Iris pigment epithelial cell (primary cell): ENCODE results near the gene FGD2.

DNA sequence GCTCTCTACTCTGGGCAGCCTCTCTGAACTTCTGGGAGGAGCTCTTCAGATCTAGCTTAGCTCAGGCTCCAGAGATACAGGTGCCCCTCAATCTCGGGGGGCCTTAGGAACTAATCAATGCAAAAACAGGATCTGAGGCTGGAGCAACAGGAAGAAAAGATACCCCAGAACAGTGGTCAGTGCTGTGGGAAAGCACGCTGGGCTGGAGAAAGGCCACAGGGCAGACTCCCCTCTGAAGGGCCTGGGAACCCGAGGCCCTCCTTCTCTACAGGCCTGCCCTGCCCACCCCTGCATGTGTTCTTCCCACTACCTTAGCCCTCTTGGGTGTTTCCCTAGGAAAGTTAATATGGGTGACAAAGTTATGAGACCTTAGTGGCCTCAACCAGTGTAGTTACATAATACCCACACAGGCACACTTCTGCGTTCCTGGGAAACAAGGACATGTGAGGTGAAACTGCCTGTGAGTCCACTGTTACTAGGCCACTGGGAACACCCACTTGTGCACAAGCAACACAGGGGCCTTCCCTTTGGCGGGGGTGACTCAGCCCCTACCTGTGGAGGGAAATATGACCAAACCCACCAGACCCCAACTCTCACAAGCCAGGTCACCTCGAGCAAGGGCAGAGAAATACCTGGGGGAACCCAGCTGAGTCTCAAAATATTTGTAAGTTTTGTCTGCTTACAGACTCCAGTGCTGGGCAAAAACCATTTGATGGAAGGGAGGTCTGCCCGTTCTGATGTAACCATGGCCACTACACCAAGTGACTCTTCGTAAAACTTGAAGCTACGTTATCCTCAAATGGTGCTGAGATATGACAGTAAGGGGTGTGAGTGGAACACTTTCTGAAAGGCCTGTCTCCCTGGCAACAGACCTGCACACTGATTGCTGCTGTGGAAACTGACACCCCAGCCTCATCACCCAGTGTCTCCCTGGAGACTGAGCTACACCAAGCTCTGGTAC, 12.8 kb downstream of the PI16 start:
- RRBS, result no CpG with 5 or more reads among the region's 9 CpGs

DNA sequence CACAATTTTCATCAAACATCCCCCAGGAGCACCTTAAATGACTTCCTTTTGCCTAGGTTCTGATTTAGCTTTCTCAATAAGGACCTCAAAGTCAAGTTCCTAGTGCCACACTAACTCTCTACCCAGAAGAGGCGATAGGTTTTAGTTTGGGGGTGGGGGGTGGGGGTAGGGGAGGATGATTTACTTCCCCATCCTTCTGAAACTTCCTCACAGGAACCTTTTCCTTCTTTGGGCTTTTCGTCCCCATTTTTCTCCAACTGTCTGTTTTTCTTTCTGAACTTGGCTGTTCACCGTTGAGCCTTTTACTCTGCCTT, 1.5 kb upstream of the MTCH1 start:
- RRBS, result no CpG with 5 or more reads among the region's 3 CpGs

- RRBS, result no CpG with 5 or more reads among the region's 10 CpGs
Observed at GRCh38 chr6:37005242-37005970, at the start of gene FGD2. FGD2 (plus strand) TSS chr6:37005655.

DNA sequence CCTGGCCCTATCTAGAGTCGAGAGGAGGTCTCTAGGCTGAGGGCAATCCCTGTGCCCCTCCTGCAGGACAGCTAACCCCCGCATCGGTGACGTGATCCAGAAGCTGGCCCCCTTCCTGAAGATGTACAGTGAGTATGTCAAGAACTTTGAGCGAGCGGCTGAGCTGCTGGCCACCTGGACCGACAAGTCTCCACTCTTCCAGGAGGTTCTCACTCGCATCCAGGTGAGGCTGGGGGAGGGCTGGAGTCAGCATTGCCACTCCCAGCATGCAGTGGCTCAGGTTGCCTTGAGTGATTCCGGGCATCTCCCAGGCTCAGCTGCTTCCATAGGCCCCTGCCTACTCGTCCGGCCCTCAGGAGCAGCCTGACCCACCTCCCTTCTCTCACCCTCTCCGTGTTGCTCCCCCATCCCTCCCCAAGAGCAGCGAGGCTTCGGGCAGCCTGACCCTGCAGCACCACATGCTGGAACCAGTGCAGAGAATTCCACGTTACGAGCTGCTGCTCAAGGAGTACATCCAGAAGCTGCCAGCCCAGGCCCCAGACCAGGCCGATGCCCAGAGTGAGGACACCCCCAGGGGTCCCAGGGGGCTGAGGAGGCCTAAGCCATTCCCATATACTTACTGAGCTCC, 8.2 kb downstream of the FGD2 start:
- RRBS, result 33% methylated on average over 3 of the region's 17 CpGs

DNA sequence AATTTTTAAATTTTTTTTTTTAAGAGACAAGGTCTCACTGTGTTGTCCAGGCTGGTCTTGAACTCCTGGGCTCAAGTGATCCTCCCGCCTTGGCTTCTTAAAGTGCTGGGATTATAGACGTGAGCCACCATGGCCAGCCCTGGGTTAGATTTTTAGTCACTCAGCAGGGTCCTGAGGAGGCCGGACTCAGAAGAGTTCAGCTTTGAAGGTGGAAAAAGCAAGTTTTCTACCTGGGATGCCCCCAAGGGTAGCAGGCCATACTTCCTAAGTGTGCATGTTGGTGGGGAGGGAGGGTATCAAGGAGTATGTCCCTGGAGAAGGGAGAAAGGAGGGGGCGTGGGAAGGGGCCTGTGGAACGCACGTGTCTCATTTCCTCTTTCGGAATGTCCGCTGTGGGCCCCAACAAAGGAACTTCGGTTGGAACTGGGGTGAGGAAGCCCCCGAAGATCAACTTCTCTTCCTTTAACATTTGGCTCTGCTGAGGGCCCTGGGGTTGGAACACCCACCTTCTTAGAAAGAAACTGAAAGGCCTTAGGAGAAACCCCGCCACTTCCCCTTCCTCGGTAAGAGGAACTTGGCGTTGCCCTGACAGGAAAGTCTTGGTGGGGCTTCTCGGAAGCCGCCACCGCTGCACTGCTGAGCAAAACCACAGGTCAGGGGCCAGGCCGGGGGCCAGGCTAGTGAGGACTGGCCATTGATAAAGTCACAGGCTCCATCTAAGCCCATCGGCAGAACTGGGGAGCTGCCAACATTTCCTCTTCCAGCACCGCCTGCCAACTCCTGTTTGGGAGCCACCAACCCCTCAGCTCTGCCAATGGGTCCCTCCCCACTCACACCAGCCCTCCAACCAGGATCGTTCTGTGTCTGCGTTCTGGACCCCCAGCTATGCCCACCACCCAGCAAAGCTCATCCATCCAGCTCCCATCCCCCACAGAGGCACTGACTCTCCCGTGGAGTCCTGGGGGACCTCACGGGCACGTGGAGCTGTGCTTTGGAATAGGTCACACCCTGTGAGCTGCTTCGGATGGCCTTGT, 44.6 kb downstream of the FGD2 start:
- RRBS, result no CpG with 5 or more reads among the region's 25 CpGs

GRCh38 chr6:37056131-37056970, 50.9 kb downstream of the FGD2 start:
- RRBS, result no CpG with 5 or more reads among the region's 22 CpGs

DNA sequence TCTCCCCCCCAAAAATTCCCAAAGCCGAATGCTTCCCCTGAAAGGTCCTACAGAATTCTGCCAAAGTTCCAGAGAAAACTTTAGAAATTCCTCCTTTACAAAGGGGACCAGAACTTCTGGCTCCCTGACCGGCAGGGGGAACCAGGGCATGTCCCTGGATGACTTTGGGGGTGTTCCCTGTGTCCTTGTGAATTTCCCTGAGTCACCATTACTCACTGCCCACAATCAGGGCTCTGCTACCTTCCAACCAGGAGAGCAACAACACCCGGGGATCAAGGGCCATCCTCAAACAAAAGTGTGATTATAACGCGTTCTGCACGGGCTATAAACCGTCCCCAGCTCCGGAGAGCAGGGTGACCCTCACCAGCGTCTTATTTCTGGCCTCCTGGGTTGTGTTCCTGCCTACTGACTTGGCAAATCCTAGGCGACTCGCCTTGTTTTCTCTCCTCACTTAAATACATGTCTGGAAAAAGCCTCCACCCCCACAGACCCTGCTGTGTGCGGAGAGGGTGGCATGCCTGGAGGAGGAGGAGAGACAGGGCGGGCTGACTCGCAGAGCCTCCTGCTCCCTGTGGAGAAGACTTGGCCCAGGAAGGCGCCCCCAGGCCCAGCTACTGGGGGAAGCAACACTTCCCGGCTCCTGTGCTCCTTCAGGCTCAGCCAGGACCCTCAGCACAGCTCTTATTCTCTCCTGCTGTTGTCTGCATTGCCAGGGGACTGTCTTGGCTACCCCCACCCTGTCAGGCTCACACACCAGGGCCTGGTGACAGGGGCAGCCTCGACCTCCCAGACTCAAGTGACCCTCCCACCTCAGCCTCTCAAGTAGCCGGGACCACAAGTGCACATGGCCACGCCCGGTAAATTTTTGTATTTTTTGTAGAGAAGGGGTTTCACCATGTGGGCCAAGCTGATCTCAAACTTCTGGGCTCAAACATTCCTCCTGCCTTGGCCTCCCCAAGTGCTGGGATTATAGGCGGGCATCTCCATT, 54.1 kb downstream of the FGD2 start:
- RRBS, result 3% methylated on average over 5 of the region's 21 CpGs

DNA sequence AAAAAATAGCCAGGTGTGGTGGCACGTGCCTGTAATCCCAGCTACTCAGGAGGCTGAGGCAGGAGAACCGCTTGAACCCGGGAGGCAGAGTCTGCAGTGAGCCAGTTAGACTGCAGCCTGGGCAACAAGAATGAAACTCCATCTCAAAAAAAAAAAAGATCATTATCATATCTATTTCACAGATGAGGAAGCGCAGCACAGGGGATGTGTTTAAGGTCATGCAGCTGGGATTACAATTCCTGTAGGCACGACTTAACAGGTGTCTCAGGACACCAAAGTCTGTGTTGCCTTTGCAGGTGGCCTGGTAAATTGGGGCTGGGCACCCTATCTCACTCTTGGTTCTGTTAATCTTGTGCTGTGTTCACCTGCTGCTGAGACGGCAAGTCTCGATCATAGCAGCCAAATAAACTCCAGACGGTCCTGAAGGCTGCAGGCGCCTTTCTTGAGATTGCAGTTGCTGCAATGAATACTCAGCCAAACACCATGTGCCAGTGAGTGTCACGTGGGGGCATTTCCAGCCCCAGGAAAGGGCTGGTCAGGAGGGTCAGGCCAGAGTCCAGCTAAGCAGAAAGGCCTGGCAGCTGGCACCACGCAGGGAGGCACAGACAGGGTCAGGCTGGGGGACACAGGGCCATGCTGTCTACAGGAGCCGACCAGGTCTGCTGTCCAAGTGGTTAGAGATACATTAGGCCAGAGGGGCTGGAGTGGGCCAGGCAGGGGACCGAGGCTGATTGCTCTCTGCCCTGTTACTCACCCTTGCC, 55.8 kb downstream of the FGD2 start:
- RRBS, result no CpG with 5 or more reads among the region's 13 CpGs

DNA sequence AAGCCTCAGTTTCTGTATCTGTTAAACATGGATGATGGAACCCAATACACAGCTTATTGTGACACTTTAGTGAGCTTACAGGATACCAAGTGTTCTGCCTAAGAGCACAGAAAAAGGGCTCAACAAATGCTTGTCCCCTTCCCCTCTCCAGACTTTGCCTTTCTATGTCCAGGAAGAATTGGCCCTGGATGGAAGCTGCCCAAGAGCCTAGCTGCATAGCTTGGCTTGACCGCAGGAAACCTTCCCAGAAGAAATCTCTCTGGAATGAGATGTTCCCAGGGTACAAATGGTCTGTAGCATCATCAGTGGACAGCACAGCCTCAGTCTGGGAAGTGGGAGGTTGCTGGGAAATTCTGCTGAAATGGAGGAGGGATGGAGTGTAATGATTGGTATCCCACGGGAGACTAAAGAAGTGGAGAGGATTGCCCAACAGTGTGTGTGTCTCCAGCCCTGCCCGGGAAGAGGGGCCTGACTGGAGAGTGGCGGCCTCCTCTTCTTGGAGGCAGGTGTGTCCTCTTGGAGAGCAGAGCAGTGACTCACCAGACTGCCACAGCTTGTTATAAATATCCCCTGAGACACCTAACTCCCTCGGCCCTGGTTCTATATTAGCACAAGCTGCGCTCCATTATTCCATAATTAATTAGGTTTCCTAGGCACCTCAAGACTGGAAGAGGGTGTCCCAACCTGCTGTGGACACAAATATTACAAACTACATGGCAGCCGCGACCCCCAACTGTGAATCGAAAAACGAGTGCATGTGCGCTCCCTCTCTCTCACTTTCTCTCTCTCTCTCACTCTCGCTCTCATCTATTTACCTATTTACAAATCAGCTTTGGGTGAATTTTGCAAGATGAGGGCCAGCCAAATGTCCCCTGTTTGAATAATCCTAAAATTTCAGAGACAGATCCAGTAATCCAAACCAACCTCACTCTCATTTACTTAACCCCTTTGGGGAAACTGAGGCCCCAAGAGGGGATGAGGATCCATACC, 68.7 kb downstream of the FGD2 start:
- RRBS, result no CpG with 5 or more reads among the region's 12 CpGs

GRCh38 chr6:37109697-37110598, 60.0 kb upstream of the PIM1 start:
- RRBS, result no CpG with 5 or more reads among the region's 14 CpGs

GRCh38 chr6:37210819-37211287, 40.9 kb downstream of the PIM1 start:
- RRBS, result no CpG with 5 or more reads among the region's 5 CpGs

DNA sequence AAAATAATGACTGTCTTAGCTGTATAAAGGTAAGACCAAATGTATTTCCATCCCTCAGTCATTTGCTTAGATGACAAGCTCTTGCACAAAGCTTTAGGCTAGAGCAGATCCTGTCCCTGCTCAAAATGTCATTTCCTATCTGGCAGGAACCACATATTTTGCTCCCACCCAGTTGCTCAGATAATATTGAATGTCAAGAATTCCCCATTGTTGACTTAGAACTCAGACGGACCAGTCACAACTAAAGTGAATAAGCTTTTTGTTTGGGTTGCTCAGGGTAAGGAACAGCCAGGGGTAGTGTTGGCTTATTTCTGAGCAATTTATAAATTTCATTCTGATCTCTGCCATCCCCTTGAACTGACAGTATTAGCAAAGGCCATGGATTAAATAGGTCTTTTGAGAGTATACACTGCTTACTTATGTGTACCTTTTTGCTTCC, 16.1 kb downstream of the RNF8 start:
- RRBS, result no CpG with 5 or more reads among the region's 1 CpG

DNA sequence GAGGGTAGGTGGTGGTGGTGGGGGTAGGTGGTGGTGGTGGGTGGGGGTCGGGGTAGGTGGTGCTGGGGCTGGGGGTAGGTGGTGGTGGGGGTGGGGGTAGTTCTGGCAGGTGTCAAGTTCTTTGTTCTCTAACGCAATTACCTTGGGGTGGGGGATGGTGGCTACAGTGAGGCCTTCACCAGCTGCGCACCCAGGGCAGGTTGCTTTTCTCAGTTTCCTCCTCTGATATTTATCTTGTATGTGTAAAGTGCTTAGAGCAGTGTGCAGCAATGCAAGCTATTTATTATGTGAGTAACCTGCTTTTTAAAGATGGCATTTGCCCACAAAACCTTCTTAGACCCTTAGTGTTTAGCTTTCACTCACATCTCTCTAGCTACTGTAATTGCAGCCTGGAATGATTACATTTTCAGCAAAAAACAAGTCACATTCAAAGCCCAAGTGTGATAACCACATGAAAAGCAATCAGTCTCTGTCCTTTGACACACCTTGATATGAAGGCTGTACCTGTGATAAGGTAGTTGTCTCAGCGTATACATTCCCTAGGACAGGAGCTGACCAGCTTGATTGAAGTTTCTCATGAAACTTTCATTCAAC, 8.3 kb upstream of the CCDC167 start:
- RRBS, result no CpG with 5 or more reads among the region's 4 CpGs

DNA sequence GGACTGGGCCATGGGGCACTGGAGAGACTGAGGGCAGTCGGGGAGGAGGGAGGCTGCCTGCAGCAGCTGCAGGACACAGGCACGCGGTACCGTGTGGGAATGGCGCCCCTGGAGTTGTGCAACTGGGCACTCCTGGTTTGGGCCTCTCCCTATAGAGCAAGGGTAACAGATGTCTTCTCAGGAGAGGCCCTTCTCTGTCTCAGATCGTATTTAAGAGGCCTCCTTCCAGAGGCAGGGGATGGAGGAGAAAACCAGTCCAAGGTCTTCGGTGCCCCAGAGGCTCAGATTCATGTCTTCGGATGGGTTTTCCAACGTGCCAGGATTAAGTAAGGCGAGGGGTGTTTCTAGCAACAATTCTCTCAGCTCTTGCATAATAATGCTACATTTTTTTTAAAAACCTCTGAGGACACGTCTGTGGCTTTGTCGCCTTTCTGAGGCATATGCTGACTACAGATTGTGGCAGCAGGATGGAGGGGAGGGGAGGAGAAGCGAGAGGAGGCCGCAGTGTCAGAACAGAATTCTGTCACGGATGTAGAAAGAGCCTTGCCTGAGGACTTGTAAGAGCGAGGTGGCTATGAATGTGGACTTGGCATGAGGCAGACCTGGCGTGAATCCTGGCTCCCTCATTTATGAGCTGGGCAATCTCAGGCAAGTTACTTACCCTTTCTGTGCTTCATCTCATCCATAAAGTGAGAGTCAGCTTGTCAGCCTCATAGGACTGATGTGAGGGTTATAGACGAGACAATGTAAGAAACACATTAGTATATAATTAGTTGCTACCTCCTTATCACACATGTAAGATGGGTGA, 17.7 kb upstream of the CCDC167 start:
- RRBS, result no CpG with 5 or more reads among the region's 18 CpGs

- RRBS, result no CpG with 5 or more reads among the region's 11 CpGs
Observed at GRCh38 chr6:37565399-37566036, 65.8 kb upstream of the CCDC167 start.

DNA sequence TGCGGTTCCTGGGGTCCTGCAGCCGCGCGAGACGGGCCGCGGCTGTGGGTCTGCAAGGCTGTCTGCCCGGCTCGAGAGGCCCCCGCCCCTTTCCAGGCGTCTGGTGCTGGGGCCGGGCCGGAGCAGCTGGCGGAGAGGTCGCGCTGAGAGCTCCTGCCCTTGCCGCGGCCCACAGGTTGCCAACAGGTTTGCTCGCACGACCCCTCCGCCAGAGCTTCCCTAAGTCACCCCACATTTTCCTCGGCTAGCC, 919 bp upstream of the MDGA1 start:
- RRBS, result 2% methylated on average over 10 of the region's 22 CpGs

DNA sequence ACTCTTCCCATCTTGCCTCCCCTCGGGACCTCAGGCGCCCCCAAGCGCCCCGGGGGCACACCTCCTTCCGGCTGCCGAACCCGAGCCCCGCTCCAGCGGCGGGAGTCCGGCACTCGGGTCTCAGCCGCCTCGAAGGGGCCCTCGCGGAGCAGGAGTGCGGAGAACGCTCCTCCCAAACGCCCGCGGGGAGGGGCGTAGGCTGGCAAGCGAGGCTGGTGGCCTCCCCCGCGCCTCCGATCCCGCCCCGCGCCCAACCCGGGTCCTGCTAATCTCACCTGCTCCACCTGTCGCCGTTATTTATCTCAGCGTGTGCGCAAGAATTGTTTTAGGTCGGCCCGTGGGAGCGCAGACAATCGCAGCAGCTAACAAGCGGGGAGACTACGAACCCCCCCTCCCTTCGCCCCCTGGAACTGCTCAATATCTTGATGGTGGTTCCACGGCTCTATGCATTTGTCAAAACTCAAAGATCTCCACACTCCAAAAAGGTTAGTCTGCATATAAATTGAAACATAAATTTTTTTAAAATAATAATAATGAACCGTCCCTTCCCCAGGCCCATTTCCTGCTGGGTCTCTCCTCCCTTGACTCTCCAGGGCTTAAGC, 1.3 kb upstream of the MDGA1 start:
- RRBS, result 2% methylated on average over 7 of the region's 43 CpGs

- RRBS, result no CpG with 5 or more reads among the region's 11 CpGs
Observed at GRCh38 chr6:37741984-37742648, 44.4 kb upstream of the MDGA1 start.

GRCh38 chr6:37777380-37777737, 42.2 kb upstream of the ZFAND3 start:
- RRBS, result no CpG with 5 or more reads among the region's 9 CpGs

DNA sequence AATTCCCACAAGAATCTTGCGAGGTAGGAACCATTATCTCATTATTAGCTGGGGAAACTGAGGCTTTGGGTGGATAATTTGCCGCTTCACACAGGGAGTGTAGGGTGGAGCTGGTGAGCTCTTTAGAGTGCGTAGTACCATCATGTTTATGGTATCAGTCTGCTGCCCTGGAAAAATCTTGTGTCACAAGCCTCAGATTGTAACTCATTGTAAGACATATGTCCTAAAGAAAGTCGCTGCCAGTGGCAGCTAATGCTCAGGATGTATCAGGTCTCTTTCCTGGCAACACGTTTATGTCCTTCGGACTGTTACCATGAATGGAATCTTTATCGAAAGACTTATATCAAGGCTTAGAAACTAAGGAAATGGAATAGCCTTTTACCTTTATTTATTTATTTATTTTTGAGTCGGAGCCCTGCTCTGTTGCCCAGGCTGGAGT, 1.9 kb downstream of the ZFAND3 start:
- RRBS, result no CpG with 5 or more reads among the region's 8 CpGs